T47D (cell line): ENCODE results near the genes RPIA, MRPS5 and PROM2.

DNA sequence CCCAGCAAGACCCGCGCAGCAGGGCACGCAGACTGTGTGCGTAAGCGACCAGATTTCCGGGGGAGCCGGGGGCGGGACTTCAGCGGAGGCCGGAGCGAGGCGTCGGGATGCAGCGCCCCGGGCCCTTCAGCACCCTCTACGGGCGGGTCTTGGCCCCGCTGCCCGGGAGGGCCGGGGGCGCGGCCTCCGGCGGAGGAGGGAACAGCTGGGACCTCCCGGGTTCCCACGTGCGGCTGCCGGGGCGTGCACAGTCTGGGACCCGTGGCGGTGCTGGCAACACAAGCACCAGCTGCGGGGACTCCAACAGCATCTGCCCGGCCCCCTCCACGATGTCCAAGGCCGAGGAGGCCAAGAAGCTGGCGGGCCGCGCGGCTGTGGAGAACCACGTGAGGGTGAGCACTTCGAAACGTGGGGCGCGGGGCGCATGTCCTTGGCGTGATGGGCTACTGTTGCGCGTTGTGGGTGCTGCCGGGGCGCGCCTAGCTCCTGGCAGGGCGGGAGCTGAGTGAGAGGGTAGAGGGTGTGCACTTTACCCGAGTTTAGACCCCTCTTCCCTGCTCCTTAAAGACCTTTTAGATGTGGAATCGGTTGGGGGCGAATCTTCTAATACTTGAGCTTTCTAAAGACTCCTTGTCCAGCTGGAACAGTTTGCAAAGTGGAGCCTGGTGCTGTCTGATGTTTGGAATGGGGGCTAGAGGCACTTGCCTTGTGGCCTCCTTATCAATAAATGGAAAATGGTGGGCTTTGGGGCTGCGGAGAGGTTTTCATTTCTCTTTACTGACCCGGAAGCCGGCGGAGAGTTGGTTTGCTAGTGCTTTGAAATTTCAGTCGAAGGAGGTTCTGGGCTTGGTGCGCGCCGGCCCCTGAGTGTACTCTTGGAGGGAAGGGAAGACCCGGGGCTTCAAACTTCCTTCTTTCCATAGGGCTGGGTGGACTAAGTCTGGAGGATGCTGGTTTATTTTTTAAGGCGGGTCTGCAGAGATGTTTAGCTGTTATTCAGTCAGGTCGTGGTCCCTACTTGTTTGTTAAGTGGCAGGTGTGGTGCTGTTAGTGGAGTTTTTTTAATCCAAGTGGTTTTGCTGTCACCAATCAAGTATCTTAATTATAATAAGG is at the start of gene RPIA:
Gene RPIA (plus strand): TSS at position 82 of the 1,113 bp plus-strand sequence.
- RRBS = 2% methylated on average over 17 of the region's 66 CpGs

DNA sequence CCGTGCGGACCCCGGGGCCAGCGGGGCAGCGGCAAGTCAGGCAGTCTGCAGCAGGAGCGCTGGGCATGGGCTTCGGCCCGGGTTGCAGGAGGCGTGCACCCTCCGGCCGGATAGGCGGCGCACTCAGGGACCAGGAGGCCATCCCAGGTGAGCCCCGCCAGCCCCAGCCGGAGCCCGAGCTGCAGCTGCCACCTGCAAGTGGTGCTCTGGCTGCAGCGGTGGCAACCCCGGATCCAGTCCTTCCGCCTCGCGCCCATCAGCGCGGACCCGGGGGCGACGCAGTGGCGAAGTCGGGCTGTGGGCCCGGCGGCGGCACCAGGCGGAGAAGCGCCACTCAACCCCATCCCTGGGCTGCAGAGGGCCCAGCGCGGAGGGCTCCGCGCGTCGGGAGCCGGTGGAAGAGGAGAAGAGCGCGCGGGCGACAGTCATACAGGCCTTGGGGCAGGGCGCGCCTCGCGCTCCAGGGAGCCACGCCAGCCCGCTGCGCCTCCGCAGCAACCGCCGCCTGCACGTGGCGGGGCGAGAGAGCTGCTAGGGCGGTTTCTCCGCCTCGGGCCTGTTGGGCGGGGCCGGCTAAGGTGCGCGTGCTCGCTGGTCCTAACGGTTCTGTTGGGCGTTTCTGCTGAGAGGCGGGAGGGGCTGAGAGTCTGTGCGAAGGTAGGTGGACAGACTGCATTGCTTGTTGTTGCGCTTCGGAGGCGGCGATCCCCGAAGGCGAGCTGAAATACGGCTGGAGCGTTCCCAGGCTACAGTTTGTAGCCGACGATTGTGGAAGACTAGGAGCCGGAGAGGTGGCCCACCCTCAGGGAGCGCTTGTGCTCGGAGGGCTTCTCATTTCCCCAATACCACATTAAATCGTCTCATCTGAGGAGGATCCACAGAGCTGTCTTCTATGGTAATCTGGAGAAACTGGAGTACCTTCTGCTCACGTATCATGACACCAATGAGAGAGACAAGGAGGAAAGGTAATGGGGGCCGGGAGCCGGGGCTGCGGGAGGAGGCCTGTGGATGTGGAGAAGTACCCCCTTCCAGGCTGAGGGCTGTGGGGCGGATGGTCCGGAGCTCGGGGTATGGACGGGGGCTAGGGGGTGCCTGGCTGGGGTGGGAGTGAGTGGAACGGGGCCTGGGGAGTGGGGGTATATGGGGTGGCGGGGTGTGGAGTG is 74.1 kb downstream of the RPIA start:
- RRBS = 70% methylated on average over 21 of the region's 93 CpGs

- RRBS = no CpG with 5 or more reads among the region's 3 CpGs
Measured at GRCh38 chr2:88856327-88857178, 165.1 kb downstream of the RPIA start.

GRCh38 chr2:88857181-88857750 is 165.8 kb downstream of the RPIA start:
- RRBS = no CpG with 5 or more reads among the region's 11 CpGs

DNA sequence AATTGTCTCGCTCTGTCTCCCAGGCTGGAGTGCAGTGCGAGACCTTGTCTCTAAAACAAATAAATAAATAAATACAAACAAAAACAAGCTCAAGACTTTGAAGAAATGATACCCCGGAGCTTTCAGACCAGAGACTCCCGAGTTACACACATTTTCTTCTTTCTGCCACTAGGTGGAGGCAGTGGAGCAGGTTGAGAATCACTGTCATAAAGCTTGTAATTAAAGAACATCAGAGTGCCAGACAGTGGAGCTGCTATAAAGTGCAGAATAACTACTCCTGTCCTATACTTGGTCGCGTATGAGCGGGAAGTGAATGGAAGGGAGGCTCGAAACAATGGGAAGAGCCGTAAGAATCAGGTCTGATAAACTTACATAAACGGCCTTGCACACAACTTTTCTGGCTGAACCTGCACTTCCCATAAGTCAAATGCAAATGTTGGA is 188.9 kb downstream of the RPIA start:
- RRBS = no CpG with 5 or more reads among the region's 10 CpGs

DNA sequence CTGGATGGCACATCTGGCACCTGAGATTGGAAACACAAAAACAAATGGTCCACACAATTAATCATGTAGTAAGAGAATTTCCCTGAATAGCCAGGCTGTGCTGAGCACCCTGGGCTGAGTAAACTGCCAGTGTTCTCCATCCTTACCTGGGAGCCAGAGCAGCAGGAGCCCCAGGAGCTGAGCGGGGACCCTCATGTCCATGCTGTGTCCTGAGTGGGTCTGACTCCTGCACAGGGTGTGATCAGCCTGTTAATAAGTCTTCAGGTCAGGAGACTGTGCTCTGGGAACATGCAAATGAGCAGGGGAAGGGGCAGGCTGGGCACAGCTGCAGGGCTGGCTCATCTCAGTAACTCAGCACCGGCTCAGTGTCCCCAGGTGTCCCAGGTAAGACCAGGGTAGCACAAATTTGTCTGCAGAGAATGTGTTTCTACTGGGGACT is 275.1 kb downstream of the RPIA start:
- RRBS = no CpG with 5 or more reads among the region's 2 CpGs

GRCh38 chr2:89142567-89142898 is 451.1 kb downstream of the RPIA start:
- RRBS = no CpG with 5 or more reads among the region's 2 CpGs

DNA sequence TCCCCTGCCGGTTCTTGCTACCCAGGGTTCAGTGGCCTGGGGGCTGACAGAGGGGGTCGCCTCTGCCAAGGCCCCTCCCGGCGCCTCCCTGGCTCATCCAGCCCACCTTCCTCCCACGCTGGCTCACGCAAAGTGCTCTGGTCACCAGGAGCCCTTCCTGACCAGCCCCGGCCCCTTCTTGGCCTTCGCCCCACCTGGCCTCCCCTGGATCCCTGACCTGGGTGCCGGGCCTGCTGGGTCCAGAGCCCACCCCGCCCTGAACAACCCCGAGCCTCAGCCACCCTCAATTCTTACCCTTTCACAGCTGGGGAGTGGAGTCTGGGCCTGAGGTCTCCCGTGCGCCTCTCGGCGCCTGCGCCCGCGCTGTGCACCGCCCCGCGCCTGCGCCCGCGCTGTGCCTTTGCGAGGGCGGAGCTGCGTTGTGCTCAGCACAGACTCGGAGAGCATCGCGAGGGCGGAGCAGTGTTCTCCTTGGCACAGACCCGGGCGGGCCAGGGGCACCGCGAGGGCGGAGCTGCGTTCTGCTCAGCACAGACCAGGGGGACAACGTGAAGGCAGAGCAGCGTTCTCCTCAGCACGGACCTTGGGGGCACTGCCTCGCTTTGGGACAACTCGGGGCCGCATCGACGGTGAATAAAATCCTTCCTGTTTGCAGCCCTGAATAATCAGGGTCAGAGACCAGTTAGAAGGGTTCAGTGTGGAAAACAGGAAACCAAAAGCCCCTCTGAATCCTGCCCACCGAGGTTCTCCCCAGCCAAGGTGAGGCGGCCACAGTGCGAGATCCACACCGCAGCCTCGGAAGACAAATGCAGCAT is 2927.3 kb upstream of the AQP7B start:
- RRBS = no CpG with 5 or more reads among the region's 50 CpGs

GRCh38 chr2:94947511-94947740 is 76.2 kb downstream of the TEKT4 start:
- RRBS = no CpG with 5 or more reads among the region's 7 CpGs

DNA sequence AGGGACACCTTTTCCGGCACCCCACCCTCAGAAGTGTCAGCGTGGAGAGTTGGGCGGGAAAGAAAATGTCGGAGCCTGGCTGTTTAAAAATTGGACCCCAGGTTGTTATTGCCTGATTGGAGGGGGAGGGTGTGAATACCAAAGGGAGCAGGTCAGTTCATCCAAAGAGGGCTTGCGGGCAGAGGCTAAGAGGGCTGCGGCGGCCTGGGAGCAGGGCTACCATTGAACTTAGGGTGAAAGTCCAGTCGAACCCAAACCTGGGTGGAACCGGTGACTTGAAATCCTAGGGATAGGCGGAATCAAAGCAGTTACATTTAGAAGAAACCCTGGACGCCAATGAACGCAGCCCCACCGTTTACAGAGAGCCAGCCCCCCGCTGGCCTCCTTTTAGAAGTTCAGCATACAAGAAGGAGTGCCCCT is 1.3 kb downstream of the MAL start:
- RRBS = 97% methylated on average over 1 of the region's 14 CpGs

GRCh38 chr2:95031573-95031983 is 6.1 kb downstream of the MAL start:
- RRBS = no CpG with 5 or more reads among the region's 2 CpGs

- RRBS = no CpG with 5 or more reads among the region's 11 CpGs
Measured at GRCh38 chr2:95043231-95043745, 17.8 kb downstream of the MAL start.

DNA sequence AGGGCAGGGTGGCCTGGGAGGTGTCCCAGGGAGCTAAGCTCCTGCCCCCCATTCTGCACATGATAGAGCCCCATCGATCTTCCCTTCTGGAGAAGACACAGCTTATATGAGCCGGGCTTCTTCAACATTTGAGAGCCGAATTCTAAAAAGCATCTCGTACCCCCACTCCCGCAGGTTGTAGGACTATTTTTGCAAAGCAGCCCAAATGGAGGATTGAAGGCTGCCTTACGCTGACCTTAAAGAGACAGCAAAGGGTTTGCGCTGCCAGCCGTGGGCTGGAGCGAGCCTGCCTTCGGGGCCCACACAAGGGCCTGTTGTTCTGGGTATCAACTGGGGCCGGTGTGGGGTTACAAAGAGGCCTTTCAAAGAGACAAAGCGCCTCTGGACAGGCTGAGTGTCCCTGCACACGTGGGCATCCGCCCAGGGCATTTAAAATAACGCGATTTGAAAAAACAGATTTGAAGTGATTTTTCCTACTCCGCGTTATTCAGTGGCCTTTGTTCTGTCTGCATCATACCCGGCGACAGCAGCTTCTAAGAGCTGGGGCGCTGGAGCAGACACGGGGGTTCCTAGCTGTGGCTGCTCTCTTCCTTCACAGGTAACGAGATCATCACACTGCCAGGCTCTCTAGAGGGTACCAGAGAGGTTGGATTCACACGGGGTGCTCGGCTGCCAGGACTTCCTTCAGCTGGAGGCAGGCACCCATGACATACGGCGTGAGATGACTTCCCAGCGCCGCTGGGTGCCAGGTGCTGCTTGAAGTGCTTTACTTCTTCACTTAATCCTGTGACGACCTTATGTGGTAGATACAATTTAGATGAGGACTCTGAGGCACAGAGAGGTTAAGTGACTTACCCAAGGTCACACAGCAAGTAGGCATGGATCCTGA is 32.1 kb downstream of the MAL start:
- RRBS = no CpG with 5 or more reads among the region's 30 CpGs

DNA sequence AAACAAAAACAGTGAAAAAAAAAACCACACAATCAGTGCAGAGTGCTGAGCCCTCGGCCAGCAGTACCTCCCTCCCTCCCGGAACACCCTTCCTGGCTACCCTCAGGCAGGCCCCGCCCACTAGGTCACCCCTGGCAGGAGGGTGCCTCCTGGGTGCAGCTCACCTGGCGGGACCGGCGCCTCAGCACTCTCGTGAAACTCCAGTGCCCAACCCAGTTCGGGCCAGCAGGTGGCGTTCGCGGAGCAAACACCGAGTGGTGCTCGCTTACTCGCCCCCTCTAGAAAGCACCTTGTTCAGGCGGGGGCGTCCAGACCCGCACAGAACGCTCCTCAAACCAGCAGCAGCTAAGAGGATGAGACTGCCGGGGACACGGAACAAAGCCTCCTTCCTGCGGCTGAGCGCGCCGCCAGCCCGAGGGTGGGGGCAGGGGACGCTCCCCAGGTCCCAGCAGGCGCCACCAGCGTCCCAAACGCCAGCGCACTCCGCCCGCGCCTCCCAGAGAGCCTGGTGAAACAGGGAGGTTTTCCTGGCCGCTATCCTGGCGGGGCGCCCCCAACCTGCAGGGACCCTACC is 44.8 kb downstream of the MRPS5 start:
- RRBS = 2% methylated on average over 3 of the region's 36 CpGs

DNA sequence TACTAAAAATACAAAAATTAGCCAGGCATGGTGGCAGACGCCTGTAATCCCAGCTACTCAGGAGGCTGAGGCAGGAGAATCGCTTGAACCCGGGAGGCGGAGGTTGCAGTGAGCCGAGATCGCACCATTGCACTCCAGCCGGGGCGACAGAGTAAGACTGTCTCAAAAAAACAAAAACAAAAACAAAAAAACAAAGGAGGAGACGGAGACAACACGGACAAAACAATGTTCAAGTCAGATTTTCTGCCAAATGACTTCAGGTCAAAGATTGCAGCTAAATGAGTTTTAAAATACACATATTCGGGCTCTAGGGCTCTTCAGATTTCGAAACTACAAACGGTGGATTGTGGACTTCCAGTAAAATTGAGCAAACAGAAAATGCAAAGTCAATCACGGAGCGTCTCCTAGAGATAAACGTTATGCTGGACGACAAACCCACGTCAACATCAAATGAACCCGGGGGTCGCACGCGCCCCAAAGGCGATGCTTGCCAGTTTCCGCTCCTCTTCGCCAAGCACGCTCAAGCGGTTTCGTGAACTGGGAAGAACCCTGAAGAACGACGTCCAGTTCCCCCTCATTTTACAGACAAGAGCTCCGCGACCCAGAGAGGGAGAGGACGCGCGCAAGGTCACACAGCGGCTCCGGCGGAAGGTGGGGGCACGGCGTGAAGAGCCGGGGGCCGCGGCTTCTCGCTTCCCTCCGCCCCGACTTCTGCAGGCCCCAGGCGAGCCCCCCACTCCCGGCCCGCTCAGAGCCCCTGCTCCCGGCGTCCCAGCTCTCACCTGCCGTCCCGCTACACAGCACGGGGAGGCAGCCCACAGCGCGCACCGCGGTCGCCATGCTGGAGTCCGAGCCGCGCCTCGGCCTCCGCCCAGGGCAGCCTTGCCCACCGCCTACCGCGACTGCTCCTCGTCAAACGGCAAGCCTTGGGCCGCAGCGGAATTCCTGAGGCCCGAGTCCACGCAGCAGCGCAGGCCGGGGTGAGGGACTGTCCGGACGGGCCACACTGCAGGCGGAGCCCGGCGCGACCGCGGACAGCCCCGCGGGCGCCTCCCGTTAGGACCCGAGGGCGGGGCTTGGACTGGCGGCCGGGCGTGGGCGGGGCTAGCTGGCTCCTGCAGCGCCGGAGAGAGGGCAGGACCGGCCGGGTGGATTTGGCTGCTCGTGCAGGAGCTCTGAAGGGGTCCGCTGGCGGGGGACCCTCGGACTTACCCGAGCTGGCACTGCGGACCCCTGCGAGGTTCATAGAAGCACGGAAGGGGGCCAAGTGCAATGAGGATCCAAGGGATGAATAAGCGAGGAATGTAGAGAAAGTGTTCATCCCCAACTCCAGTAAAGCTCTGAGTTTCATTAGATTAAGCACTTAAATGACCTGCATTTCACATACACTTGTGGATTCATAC is at the start of gene MRPS5:
Gene MRPS5 (minus strand): TSS at position 857 of the 1,403 bp plus-strand sequence.
- RRBS = 2% methylated on average over 25 of the region's 106 CpGs

DNA sequence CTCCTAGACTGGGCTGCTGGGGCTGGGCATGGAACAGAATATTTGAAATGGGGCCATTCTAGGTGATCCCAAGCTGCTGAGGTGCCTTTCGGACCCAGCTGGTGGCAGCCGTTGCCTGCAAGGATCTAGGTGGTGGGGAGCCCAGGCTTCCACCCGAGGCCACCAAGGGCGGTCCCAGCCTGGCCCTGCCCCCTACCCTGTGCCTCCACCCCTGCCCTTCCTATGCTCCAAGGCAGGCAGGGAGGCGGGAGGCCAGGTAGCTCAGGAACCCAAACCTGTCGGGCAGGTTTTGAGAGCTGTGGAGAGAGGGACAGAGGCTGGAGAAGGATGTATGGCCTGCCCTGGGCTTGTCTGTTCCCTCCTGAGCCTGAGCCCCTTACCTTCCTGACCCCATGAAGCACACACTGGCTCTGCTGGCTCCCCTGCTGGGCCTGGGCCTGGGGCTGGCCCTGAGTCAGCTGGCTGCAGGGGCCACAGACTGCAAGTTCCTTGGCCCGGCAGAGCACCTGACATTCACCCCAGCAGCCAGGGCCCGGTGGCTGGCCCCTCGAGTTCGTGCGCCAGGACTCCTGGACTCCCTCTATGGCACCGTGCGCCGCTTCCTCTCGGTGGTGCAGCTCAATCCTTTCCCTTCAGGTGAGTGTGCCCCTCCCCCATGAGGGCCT is at the start of gene PROM2:
Gene PROM2 (plus strand): TSS at position 256 of the 665 bp plus-strand sequence.
- RRBS = no CpG with 5 or more reads among the region's 15 CpGs

DNA sequence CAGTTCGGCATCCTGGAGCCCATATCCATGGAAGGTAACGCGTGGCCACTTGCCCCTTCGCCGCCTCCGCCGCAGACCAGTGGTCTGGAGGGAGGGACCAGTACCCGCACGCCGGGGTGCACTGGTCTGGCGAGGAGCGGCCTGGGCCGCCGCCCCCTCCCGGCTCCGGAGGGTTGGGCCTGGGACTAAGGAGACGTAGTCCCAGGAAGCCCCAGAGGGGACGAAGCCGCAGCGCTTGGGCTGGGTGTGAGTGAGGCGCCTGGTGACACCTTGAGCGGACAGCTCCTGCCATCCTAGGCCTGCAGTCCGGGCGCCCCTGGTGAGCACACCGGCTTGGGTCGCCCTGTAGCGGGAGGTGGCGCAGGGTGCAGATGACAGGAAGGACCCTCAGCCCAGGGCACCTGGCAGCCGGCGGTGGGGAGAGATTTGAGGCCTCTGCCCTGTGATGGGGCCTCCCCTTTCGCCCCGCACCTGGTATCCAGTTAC is 50.0 kb downstream of the KCNIP3 start:
- RRBS = 91% methylated on average over 11 of the region's 32 CpGs

DNA sequence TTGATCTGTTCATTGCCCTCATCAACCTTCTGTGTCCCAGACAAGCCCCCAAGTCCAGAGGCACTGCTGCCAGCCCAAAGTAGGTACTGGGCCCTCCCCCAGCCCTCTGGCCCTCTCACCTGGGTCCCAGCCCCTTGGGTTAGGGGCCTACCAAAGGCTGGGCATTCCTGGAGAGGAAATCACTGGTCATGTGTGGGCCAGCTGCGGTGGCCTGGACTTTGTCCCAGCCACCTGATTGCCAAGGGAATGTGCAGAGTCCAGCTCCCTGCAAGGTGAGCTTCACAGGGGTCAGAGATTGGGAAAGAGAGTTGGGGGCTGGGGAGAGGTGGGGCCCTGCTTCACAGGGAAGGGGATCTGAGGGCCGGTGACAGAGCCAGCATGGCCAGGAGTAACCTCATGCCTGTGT is 12.0 kb upstream of the FAHD2A start:
- RRBS = no CpG with 5 or more reads among the region's 2 CpGs

GRCh38 chr2:96090891-96091536 is 25.4 kb downstream of the ADRA2B start:
- RRBS = no CpG with 5 or more reads among the region's 9 CpGs

- RRBS = no CpG with 5 or more reads among the region's 14 CpGs
Measured at GRCh38 chr2:96141940-96142522, 3.2 kb downstream of the DUSP2 start.